Mesangial cell (primary cell): ENCODE measurements around the gene ZNF37A.

DNA sequence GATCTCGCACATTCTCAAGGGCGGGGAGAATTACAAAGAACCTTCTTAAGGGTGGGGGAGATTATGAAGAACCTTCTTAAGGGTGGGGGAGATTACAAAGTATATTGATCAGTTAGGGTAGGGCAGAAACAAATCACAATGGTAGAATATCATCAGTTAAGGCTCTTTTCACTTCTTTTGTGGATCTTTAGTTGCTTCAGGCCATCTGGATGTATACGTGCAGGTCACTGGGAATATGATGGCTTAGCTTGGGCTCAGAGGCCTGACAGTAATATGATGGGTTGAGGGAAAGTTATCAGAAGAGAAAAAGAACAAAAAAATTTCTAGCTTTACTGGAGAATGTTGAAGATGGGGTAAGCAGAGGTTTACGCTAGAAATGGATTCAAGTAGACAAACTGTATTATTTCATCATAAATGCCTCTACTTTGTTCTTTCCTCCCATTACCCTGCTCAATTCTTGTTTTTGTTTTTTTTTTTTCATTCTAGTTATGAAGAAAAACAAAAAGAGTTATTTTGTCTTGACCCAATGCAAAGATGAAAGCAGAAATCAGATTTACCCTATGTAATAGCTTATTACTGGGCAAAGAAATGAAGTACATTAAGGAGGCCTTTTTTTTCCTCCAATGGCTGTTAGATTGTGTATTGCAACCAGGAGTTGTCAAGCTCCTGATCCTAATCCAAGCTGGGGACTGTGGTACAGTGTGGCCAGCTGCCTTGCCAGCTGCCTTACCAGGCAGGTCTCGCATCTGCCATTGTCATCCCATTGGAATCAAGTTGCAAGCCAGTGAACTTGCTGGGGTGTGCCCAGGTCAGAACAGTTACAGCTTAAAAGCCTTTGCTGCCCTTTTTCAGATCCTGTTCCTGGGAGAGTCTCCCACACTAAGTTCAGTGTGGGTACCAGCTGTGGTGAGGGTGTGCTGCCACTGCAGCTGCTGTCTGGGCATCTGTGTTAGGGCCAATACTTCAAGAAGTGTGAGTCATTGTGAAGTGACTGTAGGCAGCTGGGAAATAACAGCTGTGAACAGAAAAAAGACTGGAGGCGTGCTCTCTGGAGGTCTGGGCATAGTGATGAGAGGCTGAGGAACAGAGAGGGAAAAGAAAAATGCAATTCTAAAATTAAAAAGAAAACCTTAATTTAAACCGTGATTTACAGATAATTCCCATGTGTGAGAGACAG, 72.6 kb downstream of the CCNY start:
- RAMPAGE, long total RNA, result no peak

- RAMPAGE, long total RNA, result no peak
Observed at GRCh38 chr10:35413106-35413905, 77.0 kb downstream of the CCNY start.

DNA sequence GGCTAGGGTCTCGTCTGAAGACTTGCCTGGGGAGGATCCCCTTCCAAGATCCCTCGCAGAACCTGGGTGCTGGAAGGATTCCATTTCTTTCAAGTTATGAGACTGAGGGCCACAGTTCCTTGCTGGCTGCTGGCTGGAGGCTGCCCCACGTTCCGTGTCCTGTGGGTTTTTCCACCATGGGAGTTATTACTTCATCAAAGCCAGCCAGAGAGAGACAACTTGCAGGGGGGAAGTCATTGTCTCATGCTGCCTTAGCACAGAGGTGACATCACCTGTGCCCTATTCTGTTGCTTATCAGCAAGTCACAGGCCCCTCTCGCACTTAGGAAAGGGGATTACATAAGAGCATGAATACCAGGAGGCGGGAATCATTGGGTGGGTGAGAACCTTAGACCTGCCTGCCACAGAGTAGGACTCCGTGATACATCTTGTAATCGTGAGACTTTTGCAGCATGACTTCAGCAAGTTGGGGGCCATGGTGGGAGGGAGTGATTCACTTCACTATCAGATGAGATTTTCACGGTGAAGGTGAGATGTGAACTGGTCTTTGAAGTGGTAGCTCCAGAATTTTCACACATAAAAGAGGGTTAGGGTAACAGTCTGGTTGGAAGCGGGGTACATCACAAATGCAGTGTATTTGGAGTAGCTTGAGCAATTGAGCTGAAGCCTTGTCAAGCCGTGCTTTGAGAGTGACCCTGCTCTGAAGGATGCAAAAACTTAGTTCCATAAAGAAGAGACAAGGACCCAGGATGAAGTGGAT, 78.1 kb downstream of the CCNY start:
- RAMPAGE, long total RNA, result no peak

DNA sequence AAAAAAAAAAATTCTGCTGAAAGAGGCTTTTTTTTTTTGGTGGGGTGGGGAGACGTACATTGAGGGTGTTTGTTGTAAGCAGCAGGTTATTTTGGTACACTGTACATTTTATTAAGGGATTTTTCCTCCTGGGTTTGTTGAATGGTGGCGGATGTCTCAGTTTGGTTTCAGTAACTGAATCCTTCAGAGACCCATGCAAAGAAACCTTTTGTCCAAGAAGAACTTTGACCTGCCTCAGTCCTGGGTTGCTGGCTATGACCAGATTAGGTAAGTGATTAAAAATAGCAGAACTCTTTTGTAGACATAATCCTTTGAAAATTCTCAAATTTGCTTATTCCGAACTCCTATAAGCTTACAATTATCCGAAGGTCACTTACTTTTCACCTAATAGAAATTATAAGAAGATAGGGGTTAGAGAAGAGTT, 87.2 kb downstream of the CCNY start:
- RAMPAGE, long total RNA, result no peak

- RAMPAGE, long total RNA, result no peak
Observed at GRCh38 chr10:35444381-35445418, 108.4 kb downstream of the CCNY start.

DNA sequence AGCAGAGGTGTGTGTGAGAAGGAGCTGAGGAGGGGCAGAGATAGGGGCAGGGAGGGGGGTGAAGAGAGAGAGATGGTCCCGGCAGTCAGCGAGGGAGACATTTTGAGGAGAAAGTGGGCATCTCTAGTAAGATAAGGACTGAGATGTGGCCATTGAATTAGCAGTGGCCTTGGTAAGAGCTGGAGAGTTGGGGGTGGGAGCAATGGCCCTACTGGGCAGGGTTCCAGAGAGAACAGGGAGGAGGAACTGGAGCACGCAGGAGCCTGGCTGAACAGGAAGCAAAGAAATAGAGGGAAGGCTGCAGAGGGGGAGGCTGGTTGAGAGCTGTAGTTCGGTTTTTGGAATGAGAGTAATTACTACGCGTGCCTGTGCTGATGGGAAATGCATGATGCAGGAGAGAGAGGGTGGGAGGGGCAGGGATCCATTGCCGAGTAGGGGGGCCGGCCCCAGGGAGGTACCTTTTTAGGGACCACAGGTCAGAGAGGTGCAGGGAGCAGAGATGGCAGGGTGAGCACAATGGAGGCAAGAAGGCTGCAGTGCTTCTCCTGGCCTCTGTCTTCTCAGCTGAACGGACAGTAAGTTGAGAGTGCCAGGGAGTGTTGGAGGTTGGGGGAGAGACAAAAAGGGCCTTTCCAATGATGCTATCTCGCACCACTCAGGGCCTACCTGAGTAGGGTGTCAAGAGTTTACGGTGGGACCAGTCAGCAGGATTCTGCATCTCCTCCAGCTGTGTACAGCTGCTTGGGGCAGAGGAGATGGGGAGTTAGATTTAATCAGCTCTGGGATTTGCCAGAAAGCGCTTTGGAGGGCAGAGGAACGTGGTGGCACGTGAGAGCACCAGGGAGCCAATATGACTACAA, 113.2 kb downstream of the CCNY start:
- RAMPAGE, long total RNA, result no peak

DNA sequence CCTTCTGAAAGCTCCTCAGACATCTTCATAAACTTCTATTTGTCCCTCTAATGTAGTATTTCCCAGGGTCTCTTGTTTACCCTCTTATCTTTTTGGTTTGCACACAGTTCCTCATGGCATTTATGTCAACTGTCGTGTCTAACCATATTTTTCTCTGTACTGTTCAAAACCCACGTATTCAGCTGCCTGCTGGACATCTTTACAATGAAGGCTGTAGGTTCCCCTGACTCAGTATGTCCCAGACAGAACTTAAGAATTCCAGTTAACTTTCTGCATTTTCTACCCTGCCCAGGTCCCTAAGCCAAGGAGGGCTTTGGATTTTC, 119.3 kb upstream of the GJD4 start:
- RAMPAGE, long total RNA, result no peak

GRCh38 chr10:35529895-35530484, 75.2 kb upstream of the GJD4 start:
- RAMPAGE, long total RNA, result no peak

GRCh38 chr10:35638829-35639420, 3.2 kb downstream of the FZD8 start:
- RAMPAGE, long total RNA, result no peak

DNA sequence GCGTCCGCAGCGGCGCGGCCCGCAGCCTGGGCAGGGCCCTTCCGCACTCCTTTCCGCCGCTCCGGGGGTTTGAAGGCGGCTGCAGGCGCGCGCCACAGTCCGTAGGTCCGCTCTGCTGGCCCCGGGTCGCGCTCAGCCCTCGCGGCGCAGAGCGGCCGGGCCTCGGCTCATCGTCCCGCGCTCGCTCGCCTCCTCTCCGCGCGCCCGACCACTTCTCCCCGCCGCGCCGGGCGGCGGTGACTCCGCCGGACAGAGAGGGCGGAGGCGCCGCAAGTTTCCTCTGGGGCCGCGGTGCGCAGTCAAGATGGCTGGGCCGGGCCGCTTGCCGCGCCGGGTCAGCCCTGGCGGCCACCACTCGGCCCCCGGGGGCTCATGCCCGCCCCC, 508 bp downstream of the FZD8 start:
- RAMPAGE, long total RNA, result no peak

GRCh38 chr10:35644394-35644749, 2.3 kb upstream of the FZD8 start:
- RAMPAGE, long total RNA, result no peak

DNA sequence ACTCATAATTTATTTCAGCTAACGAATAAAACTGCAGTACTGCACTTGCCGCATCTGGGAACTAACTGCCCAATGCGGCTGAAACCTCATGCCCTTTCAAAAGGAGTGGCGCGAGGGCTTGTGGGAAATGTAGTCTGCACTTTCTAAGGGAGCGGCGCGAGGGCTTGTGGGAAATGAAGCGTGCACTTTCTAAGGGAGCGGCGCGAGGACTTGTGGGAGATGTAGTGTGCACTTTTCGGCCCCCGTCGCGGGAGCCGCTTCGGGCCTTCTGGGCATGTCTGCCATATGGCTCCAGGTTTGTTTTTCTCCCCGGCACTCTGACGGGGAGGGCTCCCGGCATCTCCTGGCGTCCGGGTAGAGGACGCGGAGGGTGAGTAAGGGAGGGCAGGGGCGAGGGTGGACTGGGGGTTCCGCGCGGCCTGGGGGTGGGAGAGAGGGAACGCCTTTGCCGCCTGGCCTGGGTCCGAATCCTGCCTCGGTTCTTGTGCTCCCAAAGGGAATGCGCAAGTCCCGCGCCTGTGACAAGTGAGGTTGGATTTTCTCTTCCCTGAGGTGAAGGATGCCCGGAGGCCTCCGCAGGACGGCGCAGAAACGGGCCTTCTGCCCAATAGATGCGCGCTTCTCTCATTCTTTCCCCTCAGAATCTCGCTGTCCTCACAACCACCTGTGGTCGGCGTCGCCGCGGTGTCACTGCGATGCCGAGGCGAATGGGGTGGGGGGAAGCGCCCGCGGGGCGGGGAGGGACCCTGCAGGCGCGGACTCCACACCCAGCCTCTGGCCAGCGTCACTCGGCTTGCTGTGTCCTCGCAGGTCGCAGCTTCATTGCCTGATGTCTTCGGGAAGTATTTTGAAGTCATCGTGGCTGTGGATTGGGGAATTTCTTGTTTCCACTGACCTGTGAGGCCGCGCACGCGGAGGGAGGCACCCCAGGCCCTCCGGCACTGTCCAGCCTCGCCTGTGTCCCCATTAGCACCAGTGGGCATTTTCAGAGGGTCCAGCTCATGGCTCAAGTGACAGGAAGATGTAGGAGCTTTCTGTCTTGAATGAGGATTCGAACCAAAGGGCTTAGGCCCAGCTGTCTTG, at the start of gene ZNF37A:
Gene ZNF37A (plus strand): TSS at position 217 of the 1,083 bp plus-strand sequence.
- RAMPAGE, long total RNA, result start-site peak on the plus strand centred at position 243 of the sequence, 57 bp wide, 123 reads

- RAMPAGE, long total RNA, result no peak
Observed at GRCh38 chr10:42727838-42728101, 54.8 kb upstream of the BMS1 start.

DNA sequence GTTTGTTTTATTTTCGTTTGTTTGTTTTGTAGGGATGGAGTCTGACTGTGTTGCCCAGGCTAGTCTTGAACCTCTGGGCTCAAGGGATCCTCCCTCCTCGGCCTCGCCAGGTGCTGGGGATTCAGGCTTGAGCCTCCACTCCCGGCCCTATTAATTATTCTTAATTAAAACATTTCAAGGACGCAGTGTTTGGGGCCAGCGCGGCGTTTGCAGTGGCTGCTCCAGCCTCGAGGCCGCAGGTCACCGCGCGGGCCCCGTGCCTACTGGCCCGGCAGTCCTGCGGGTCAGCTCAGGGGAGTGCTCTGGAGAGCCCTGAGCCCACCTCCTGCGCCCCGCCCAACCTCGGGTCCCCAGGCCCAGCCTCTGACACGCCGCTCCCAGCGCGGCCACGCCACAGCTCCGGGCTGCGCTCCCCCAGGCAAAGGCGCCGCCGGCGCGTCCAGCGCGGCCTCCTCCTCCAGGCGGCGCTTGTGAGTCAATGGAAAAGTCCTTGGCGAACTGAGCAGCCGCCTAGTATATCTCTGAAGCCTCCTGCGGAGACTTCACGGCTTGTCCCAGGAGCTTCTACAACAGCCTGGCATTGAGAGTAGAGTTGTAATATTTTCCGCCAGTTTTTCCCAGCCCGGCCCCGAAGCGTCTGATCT, 29.6 kb upstream of the BMS1 start:
- RAMPAGE, long total RNA, result no peak

DNA sequence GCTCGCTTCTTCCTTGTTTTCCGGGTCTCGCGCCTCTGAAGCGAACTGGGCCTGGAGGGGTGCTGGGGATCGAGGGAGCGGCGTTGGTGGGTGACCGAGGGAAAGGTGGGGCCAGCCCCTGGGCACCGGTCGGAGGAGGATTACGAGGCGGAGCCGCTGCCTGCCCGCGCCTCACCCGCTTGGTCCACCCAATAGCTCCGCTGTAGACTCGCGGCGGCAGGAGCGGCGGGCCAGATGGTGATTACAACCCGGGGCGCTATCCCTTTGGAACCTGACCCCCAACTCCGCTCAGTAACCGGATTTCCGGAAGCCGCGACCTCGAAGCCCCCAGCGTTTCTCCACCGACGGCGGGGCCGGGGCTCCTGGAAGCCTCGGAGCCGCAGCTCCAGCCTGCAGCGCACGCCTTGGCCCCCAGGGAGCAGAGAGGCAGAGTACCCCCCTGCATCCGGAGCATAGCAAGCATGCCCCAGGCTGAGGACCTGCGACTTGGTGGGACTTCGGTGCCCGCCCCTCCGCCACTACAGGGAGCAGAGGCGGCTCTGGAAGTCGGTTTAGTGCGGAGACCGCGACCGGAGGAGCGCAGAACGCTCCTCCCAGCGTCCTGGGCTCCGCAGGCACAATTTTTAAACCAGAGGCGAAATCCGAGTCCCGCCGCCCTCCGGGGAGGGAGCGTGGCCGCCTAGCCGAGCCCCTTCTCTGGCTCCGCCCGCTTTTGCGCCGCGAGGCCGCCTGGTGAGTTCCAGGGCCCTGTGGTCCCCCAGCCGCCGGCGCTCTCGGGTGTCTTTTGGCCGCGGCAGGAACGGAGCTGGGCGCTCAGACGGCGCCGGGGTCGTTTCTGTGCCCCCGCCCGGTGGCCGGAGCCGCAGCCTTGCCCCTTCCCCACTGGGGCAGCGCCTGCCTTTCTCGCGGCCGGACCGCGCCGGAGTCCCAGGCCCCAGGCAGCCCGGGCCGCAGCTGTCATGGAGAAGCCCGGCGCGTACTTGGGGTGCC, 28.3 kb upstream of the BMS1 start:
- RAMPAGE, long total RNA, result no peak

DNA sequence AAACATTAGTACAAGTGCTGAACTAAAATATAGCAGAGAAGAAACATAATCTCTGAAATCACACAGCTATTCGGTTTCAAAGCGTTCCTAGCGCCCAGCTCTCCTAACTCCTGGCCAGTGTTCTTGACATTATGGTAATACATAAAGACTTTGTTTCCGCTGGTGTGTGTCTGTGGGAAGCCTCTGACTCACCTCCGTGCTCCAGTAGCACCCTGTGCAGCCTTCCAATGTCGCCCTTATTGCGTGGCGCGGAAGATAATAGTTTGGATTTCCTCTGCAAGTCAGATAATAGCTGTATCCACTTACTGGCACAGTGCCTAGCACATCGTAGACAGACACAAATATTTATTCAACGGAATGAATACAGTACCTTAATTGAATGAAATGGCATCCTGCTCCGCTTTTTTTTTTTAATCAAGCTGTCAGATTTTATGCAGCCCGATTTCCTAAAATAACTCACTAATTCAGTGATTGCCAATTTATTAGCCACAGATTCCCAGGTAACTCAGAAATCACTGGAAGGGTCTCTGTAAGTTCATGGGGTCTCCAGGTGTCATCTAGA, 647 bp downstream of the BMS1 start:
- RAMPAGE, long total RNA, result no peak

GRCh38 chr10:42875758-42876259, 93.2 kb downstream of the BMS1 start:
- RAMPAGE, long total RNA, result no peak

GRCh38 chr10:42951461-42952286, 125.2 kb upstream of the RET start:
- RAMPAGE, long total RNA, result no peak

DNA sequence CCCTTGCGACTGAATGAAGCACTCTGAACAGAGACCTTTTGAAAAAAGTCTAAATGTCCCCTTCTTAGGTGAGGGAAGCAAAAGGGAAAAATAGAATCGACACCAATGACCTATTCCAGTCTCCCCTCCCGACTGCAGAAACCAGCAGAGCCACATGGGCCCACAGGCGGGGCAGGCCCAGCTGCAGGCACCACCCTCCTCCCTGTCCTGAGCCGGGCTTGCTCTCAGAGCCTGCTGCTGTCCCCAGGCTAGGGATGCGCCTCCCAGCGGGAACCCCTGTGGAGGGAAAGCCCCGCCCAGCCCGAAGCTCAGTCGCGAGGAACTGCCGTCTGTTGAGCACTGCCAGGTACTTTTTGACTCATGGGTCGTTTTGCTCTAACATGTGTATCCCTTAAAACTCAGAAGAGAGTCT, 124.6 kb upstream of the RET start:
- RAMPAGE, long total RNA, result no peak

DNA sequence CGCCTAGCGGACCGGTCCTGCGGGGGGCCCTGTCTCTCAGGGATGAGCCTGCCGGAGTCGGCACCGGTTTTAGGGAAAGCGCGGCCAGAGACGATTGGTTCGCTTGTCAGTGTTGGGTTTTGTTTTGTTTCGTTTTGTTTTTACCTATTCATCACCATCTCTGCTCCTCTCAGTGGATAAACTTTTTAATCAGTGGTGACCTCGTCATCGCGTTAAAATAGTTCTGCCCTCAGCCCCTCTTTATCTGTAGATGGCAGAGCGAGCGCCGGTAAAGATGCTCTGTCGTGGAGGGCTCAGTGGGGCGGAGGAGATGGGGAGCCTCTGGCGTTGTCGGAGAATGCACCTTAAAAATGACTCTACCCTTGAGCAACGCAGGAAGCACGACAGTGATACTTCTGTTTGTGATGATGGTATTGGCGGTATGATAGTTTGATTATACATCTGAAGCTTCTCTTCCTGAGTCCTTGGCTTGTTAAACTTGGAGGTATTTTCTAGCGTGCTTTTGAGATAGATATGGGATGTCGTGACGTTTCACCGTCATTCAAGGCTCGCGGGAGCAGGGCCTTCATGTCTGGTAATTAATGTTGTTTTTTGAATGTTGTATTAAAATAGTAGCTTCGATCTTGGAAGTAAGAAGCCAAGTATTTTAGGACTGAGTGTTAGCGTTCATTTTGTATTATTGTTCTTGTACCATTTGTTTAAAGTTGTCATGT, 584 bp downstream of the CSGALNACT2 start:
- RAMPAGE, long total RNA, result no peak